ENCODE data around the gene MFN1.

GRCh38 chr3:172692712-172693301, 18.1 kb downstream of the NCEH1 start:
- PRO-cap, result no peak
- RAMPAGE, long total RNA, 2 experiments, result no peak in any of the 2 experiments

- PRO-cap, result no peak
- RAMPAGE, long total RNA, 2 experiments, result no peak in any of the 2 experiments
These were observed 134.0 kb downstream of the SPATA16 start for GRCh38 chr3:173006979-173007475.

GRCh38 chr3:173584398-173585062, 187.0 kb downstream of the NLGN1 start:
- PRO-cap, result no peak
- RAMPAGE, long total RNA, 2 experiments, result no peak in any of the 2 experiments

DNA sequence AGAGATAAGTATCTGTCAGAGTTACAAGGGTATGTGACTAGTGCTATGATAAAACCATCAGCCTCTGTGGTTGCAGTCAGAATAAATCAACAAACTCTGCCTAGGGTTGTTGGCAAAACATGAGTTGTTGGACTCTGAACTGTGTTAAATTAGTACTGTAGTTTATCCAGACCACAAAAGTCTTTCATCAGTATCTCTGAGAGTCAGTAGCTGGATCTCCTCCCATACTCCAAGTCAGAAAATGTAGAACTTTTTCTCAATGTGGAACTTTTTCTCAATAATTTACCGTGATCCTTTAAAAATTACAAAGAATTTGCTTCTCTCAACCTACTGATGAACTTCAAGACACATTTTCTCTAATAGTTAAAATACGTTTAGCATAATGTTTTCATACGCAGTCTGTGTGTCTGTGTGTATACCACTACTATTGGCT, 918.5 kb downstream of the NAALADL2 start:
- PRO-cap, result no peak
- RAMPAGE, long total RNA, 2 experiments, result no peak in any of the 2 experiments

GRCh38 chr3:176906414-176906798, 290.9 kb downstream of the TBL1XR1 start:
- PRO-cap, result no peak
- RAMPAGE, long total RNA, 2 experiments, result no peak in any of the 2 experiments

- PRO-cap, result no peak
- RAMPAGE, long total RNA, 2 experiments, result no peak in any of the 2 experiments
These were observed 270.0 kb downstream of the TBL1XR1 start for GRCh38 chr3:176927168-176927736.

- PRO-cap, result no peak
- RAMPAGE, long total RNA, 2 experiments, result no peak in any of the 2 experiments
These were observed 258.3 kb downstream of the TBL1XR1 start for GRCh38 chr3:176939068-176939385.

DNA sequence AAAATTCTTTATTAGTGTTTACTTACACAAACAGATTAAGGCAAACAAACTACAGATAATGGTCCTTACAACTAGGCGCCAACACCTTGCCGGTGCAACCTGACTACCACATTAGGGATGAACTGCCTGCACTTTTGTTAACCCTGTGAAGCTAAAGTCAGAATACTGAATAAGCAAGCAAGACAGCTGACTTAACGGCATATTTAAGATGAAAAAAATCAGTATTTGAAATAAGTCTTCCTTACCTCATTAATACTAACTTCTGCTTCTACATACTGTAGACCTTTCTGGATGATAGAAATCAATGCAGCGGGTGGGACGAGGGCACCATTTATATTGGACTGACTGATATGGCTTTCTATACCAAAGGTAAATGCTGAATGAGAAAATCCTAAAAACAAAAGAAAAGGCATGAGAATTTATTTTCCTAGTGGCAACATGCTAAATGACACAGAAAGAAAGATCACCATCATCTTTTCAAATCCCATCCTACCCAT, 143.7 kb downstream of the TBL1XR1 start:
- PRO-cap, result no peak
- RAMPAGE, long total RNA, 2 experiments, result no peak in any of the 2 experiments

GRCh38 chr3:177249238-177249569, 51.9 kb upstream of the TBL1XR1 start:
- PRO-cap, result no peak
- RAMPAGE, long total RNA, 2 experiments, result no peak in any of the 2 experiments

DNA sequence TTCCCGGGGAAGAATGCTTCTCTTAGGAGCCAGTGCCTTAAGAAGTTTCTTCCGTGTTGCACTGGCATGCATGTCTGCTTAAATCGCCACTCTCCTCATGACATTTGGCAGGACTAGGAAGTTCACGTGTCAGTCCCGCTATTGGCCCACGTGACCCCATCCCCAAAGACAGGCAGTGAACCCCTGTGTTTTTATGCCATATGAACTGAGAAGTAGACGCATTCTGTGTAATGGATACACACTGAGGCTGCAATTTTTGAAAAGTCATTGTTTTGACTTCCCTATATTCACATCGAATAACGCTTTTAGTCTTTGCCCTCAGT, 125.6 kb upstream of the TBL1XR1 start:
- PRO-cap, result no peak
- RAMPAGE, long total RNA, 2 experiments, result no peak in any of the 2 experiments

GRCh38 chr3:177345140-177346085, 148.1 kb upstream of the TBL1XR1 start:
- PRO-cap, result no peak
- RAMPAGE, long total RNA, 2 experiments, result no peak in any of the 2 experiments

- PRO-cap, result no peak
- RAMPAGE, long total RNA, 2 experiments, result no peak in any of the 2 experiments
These were observed 154.6 kb upstream of the TBL1XR1 start for GRCh38 chr3:177351920-177352324.

GRCh38 chr3:177357833-177358233, 160.6 kb upstream of the TBL1XR1 start:
- PRO-cap, result no peak
- RAMPAGE, long total RNA, 2 experiments, result no peak in any of the 2 experiments

GRCh38 chr3:177452309-177453342, 255.3 kb upstream of the TBL1XR1 start:
- PRO-cap, result no peak
- RAMPAGE, long total RNA, 2 experiments, result no peak in any of the 2 experiments

GRCh38 chr3:177823966-177824517, 626.8 kb upstream of the TBL1XR1 start:
- PRO-cap, result no peak
- RAMPAGE, long total RNA, 2 experiments, result no peak in any of the 2 experiments

- PRO-cap, result no peak
- RAMPAGE, long total RNA, 2 experiments, result no peak in any of the 2 experiments
These were observed 477.9 kb upstream of the KCNMB2 start for GRCh38 chr3:178058275-178058724.

DNA sequence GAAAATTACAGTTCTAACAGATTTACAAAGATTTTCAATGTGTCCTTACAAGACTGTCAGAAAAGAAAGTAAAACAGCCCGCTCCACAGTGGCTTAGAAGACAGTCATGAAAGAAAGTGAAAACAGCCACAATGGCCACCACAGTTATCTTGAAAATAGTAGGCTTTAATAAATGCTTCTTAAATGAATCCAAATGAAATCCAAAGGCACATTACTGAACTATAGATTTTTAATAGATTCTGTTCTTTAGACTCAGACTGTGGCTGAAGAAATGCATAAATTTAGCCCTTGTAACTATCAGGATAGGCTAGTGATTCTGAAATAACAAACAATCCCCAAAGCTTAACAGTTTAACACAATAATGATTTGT, 6.6 kb upstream of the ZNF639 start:
- PRO-cap, result no peak
- RAMPAGE, long total RNA, 2 experiments, result no peak in any of the 2 experiments

GRCh38 chr3:179347373-179348341, at the start of gene MFN1:
Gene MFN1, plus strand, starts transcription at chr3:179347709.
- PRO-cap, result bidirectional peak, plus-strand start at chr3:179347735, minus-strand start at chr3:179347597
- RAMPAGE, long total RNA, 2 experiments, result start-site peak on the plus strand in 2 of 2 experiments, at chr3:179347720-179347761 at its widest, 436 to 1,254 reads per replicate

- PRO-cap, result no peak
- RAMPAGE, long total RNA, 2 experiments, result no peak in any of the 2 experiments
These were observed 12.3 kb downstream of the GNB4 start for GRCh38 chr3:179438694-179439575.

DNA sequence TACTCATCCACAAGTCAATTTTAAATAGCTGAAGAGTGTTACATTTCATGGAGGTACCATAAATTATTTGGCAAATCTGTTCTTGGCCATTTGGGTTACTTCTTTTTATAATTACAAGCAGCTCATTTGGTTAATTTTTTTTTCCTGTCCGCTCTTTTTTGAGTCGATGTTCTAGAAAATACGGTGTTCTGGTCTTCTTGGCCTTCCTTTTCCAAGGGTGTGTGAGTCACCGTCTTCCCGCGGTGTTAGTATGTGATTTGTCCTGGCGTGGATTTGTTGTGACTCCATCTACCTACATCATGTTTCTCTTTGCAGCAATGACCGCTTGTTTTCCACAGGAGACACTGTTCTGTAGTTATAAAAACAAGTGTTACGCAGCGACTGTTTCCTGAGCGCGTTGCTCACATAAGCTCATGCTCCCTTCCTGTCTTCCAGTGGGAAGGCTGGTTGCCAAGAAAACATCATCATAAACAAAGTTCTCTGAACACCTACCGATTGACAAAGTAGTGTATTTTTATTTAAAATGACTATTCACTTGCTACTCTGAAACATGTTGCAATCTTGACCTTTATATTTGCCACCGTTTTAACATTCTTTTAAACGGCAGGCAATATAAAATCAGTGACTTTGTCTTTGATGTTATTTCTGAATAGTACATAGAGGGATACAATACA, 18.9 kb downstream of the USP13 start:
- PRO-cap, result no peak
- RAMPAGE, long total RNA, 2 experiments, result no peak in any of the 2 experiments

All from breast epithelium (tissue), 2 donors.